ENCODE results near the genes INCENP, ASRGL1 and SCGB1A1.

DNA sequence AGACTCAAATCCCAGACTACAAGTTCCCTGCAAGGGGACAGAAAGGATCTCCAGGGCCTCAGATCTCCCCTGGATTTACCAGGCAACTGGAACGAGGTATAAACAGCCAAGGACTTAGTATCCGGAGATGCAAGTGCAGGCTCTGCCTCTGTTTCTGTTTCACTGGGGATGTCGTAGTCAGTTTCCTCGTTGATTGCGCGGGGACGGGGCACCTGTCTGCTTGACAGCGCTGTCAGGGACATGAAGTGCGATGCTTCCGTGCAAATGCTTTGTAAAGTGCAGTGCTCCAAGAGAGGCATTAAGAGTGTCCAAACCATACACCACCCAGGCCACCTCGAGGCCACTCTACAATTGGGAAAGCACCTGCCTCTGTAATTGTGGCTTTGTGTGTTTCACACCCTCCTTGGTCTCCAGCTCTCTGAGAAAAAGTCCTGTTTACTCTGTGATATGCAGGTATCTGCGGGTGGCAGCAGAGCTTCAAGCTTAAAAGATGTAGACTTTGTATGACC, 18.7 kb upstream of the CD5 start:
- RRBS, result no CpG with 5 or more reads among the region's 12 CpGs

DNA sequence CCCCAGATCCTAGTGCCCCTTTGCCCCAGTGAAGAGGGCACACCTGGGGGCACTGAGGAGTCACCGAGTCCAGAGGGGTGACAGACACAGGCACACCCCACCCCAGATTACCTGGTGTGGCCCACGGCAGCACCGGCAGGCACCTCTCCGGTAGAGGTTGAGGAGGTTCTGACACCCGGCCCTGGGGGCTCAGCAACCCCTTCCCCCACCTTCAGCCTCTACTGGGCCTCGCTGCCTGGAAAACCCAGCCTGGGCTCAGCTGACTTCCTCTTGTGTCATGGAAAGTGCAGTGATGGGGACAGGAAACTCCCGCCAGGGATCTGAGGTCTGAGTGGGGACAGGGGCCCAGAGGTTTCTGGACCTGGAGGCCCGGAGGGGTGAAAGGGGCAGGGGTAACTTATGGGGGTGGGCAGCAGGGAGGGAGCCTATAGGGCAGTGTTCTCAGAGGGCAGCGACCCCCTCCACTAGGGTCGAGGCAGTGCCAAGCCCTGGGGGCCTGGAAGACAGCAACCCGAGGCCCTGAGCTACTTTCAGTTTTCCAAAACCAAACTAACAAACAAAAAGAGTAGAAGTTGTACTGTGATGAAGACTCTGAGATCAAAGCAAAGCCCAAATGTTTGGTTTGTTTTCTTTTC, 10.0 kb upstream of the CD5 start:
- RRBS, result no CpG with 5 or more reads among the region's 11 CpGs

GRCh38 chr11:61153825-61154204, 7.4 kb downstream of the VPS37C start:
- RRBS, result no CpG with 5 or more reads among the region's 1 CpG

- RRBS, result no CpG with 5 or more reads among the region's 8 CpGs
These were observed 3.0 kb upstream of the VPS37C start for GRCh38 chr11:61164087-61164827.

DNA sequence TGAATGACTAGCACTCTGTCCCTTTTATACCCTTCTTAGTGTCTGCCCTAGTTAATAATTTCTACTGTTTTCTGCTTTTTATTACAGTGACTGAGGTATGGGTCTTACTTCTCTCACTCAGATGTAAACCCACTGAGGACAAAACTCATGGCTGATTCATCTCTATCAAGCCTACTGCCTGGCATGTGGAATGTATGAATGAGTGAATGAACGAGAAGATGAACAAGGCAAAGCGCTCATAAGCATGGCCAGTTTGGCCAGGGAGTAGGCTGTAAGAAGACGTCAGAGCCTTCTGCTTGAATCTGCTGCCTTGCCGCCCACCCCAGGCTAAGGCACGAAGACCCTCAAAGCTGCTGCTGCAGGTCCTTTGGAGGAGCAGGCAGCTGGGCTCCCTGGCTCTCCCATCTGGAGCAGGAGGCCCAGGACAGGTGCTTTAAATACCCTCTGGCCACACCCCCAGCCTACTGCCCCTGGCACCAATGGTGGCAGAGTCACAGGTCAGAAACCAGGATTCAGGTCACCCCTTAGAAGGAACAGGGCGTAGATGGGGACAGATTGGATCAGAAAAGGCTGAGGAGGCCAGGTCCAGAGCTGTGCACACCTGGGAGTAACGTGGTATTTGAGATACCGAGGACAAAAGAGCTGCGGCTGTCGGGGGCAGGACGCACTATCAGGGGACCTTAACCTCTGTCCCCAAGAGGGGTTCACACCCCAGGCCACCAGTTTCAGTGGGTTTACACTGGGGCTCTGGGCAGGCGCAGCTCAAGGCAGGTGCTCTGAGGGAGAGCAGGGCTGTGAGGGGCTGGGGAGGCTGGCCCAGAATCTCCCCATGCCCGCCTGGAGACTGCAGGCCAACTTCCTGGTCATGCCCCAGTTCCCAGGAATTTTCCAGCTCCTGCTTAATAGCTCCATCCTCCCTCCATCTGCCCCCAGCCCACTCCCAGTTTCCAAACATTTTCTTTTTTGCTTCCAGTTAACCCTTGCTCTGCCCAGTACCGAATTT, 7.9 kb upstream of the PGA3 start:
- RRBS, result no CpG with 5 or more reads among the region's 14 CpGs

DNA sequence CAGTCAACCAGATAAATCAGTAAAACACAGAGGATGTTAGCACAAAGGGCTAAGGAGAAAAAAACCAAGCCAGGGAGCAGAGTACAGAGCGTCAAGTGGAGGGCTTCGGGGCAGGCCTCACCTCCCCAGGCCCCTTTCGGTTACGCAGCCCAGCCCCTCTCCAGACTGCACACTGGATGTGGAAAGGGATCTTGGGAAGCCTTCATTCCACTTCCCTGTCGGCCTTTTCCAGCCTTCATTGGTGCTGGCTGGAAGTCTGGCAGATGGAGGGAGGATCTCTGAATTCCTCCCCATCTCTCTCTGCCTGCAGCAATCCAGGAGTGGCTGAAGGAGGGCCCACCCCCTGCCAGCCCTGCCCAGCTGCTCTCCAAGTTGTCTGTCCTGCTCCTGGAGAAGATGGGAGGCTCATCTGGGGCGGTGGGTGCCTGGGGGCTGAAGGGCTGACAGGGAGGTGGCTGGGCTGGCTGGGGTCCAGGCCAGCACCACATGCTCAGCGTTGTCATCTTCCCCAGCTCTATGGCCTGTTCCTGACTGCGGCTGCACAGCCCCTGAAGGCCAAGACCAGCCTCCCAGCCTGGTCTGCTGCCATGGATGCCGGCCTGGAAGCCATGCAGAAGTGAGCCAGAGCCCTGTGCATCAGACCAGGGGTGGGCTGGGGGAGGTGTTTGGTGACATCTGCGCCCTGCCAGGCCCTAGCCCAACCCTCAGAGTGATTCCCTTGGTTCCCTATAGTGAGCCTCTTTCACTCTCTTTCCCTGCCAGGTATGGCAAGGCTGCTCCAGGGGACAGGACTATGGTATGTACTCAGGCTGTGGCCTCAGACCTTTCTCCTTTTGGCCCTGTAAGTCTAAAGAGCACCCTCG, 12.2 kb downstream of the TKFC start:
- RRBS, result no CpG with 5 or more reads among the region's 11 CpGs

GRCh38 chr11:61602958-61603674, 22.2 kb upstream of the SYT7 start:
- RRBS, result no CpG with 5 or more reads among the region's 20 CpGs

DNA sequence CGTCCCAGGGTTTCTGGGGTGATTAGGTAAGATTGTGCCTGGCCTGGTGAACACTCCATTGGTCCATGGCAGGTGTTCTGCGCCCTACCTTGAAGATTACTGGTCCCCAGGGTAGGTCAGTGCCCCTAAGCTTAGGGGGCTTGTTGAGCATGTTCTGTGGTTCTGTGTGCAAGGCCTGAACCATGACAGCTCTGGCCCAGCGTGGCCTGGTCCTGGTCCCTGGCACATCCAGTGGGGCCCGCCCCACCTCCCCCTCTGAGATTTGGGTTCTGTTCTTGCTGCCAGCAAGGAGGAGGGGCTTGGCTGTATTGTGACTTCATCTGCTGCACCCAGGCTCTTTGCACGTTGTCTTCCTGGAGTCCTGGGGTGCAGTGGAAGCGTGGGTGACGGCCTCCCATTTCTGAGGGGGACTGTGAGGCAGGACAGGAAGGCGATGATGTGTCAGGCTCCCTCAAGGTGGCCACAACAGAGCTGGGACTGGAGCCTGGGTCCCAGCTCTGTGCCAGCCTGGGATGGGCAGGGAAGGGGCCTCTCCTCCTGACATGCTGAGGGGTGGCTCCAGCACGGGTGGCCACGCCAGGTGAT, 5.1 kb downstream of the MYRF start:
- RRBS, result no CpG with 5 or more reads among the region's 10 CpGs

GRCh38 chr11:61791731-61792281, 593 bp downstream of the TMEM258 start:
- RRBS, result no CpG with 5 or more reads among the region's 13 CpGs

DNA sequence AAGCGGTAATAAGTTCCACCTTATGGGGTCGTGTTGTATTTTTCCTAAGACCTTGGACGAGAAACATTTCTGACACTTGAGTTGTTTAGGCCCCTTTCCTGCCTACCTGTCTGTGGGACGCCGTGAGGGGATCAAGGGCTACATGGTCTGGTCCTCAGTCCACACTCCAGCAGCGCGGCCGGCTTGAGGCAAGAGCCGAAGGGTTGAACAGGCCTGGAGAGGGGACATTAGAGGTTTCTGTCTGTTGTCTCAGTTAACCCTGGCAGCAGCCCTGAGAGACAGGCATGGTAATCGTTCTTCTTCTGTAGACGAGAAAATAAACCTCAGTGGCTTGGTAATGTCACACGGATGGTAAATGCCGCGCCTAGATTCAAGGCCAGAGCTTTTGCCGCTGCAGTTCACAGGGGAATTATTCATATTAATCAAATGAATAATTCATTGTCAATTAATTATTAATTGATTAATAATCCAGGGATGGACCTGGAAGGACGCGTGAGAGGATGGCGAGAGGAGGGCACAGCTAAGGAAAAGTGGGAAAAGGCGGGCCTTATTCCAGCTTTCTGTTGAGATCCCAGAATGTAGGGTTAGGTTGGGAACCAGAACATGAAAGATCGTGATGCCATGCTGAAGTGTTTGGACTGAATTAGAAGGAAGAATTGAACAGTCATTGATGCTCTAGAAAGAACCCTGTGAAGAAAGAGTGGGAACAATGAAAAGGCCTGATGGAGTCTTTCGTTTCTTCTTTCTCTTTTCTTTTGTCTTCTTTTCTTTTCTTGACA, 684 bp downstream of the FEN1 start:
- RRBS, result no CpG with 5 or more reads among the region's 21 CpGs

- RRBS, result no CpG with 5 or more reads among the region's 11 CpGs
These were observed 10.7 kb downstream of the FEN1 start for GRCh38 chr11:61803020-61804109.

DNA sequence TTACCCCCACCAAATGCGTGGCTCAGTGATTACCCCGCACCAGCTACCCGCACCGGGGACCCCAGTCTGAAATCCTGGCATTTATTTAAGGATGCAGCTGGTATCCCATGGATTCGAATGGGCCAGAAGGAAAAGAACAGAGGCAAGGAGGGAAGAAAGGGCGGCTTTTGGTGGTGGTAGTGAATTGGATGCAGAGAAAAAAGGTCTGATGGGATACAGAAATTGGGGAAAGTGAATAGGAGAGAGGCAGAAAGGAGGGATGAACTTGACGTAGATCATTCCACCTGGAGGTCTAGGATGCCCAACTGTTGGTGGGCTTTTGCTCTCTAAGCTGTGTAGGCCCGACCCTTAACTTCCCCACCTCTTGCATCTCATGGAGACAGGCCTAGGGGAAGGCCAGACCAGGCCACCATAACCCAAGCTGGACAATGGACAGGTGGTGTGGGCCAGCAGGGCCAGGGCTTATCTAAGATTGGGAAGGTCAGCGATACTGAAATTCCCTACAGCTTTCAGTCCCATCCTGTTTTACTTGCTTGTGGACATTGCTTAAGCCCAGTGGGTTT, 1.5 kb downstream of the FADS2 start:
- RRBS, result no CpG with 5 or more reads among the region's 9 CpGs

- RRBS, result no CpG with 5 or more reads among the region's 12 CpGs
These were observed 14.1 kb downstream of the FADS2 start for GRCh38 chr11:61842140-61842684.

GRCh38 chr11:61860287-61860681, 31.1 kb downstream of the FADS3 start:
- RRBS, result no CpG with 5 or more reads among the region's 8 CpGs

DNA sequence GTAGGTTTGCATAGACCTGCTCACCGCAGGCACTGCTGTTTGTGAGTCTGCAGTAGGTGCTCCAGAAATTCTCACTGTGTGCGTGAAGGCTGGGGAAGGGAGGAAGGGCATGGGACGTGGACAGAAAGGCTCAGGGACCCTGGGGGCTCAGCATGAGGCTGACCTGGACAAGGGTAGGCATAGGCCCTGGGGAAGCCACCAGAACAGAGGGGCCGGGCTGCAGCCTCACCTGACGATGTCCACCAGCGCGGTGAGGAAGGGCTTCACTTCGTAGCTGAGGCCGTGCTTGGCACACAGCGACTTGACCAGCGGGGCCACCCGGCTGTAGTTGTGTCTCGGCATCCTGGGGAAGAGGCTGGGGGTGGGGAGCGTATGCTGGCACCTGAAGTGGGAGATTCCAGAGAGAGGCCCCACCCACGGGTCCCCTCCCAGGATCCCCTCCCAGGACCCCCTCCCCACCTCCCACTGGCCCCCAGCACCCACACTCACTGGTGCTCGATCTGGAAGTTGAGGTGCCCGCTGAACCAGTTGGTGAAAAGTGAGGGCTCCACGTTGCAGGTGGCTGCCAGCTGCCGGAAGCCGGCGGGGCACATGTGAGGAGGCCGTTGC, 15.6 kb downstream of the FADS3 start:
- RRBS, result no CpG with 5 or more reads among the region's 22 CpGs

- RRBS, result no CpG with 5 or more reads among the region's 2 CpGs
These were observed 1.1 kb downstream of the FTH1 start for GRCh38 chr11:61966433-61966607.

DNA sequence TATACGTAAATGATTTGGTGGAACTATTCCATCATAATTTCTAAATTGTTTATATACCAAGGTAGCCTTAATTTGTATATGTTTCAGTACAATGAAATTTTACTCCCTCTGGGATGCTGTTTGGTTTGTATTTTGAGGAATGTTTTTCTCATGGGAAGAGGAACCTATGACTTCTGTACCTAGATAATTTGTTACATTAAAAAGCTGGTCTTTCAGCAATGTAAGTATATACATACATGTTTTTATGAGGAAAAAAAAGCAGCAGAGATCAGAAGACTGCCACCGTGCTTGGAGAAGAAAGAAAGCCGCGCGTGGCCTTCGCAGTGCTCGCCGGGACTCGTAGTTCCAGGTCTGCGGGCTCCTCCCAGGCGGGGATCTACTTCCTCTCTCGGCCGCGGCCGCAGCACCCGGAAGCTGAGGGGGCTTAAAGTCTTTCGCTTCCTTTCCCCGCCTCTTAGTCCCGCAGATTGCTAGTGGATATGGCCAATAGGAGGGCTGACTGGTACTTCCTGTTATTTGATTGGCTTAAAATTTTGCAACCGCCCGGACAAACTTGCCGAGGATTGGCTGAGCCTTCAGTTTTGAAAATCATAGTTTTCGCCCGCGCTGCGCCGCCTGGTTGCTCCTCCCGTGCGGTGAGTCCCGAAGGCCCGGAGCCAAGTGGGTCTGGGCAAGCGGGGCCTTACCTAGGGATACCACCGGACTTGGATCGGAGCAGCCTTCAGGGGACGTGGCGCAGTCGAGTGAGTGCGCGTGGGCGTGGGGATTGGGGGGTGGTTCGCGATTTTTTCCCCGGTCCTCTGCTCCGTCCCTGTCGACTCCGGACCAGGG, at the start of gene INCENP:
Gene INCENP (plus strand): TSS at position 591 of the 831 bp plus-strand sequence.
- RRBS, result 1% methylated on average over 21 of the region's 46 CpGs

DNA sequence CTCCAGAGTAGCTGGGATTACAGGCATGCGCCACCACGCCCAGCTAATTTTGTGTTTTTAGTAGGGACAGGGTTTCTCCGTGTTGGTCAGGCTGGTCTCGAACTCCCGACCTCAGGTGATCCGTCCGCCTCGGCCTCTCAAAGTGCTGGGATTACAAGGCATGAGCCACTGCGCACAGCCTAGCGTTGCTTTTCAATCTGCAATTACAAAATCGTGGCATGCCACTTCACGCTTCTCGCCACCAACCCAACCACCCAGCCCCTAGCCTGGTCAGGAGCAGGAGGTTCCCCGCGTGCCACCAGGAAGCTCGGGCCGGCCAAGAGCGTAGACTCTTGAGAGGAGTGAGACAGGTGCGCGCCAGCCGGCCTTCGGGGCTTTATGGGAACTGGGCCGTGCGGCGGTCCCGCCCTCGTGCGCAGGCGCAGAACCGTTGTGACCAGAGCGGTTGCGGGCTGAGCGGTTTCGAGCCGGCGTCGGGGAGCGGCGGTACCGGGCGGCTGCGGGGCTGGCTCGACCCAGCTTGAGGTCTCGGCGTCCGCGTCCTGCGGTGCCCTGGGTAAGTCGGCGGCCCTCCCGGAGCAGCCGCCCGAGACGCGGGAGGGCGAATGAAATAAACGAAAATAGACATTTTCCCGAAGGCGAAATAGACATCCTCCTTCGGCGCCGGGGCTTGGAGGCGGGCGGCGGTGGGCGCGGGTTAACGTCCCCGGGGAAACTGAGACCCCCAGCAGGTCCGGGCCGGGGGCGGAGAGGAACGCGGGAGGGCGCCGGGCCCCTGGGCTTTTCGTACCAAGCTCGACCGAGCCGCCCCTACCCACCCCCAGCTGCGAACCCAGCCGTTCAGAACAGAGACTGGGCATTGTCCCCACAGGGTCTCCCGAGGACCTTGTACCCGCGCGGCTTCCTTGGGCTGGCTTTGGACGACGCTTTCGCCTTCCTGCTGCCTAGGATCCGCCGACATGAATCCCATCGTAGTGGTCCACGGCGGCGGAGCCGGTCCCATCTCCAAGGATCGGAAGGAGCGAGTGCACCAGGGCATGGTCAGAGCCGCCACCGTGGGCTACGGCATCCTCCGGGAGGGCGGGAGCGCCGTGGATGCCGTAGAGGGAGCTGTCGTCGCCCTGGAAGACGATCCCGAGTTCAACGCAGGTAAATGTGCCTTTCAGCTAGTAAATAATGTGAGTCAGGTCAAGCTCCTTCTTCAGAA, at the start of gene ASRGL1:
Gene ASRGL1 (plus strand): TSS at position 430 of the 1,207 bp plus-strand sequence.
- RRBS, result 1% methylated on average over 41 of the region's 111 CpGs

- RRBS, result no CpG with 5 or more reads among the region's 9 CpGs
These were observed 19.8 kb upstream of the SCGB1A1 start for GRCh38 chr11:62399067-62399492.

- RRBS, result no CpG with 5 or more reads among the region's 4 CpGs
These were observed at the start of gene SCGB1A1 for GRCh38 chr11:62418912-62419244. Gene SCGB1A1 (plus strand): TSS chr11:62419033.